Bronchial lymph node (tissue), 1 donor: ENCODE results near the genes SCGN, H2AC1 and H2AC4.

DNA sequence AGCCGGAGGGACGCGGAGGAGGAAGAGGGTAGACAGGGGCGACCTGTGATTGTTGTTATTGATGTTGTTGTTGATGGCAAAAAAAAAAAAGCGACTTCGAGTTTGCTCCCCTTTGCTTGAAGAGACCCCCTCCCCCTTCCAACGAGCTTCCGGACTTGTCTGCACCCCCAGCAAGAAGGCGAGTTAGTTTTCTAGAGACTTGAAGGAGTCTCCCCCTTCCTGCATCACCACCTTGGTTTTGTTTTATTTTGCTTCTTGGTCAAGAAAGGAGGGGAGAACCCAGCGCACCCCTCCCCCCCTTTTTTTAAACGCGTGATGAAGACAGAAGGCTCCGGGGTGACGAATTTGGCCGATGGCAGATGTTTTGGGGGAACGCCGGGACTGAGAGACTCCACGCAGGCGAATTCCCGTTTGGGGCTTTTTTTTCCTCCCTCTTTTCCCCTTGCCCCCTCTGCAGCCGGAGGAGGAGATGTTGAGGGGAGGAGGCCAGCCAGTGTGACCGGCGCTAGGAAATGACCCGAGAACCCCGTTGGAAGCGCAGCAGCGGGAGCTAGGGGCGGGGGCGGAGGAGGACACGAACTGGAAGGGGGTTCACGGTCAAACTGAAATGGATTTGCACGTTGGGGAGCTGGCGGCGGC is 2.8 kb downstream of the SOX4 start:
- PRO-cap = bidirectional peak, plus-strand start at position 610 of the sequence, minus-strand start at position 604 of the sequence

- PRO-cap = no peak
Observed at GRCh38 chr6:21609543-21610052, 16.0 kb downstream of the SOX4 start.

- PRO-cap = bidirectional peak, plus-strand start at chr6:21845137, minus-strand start at chr6:21845026
Observed at GRCh38 chr6:21844907-21845527, 251.5 kb downstream of the SOX4 start.

DNA sequence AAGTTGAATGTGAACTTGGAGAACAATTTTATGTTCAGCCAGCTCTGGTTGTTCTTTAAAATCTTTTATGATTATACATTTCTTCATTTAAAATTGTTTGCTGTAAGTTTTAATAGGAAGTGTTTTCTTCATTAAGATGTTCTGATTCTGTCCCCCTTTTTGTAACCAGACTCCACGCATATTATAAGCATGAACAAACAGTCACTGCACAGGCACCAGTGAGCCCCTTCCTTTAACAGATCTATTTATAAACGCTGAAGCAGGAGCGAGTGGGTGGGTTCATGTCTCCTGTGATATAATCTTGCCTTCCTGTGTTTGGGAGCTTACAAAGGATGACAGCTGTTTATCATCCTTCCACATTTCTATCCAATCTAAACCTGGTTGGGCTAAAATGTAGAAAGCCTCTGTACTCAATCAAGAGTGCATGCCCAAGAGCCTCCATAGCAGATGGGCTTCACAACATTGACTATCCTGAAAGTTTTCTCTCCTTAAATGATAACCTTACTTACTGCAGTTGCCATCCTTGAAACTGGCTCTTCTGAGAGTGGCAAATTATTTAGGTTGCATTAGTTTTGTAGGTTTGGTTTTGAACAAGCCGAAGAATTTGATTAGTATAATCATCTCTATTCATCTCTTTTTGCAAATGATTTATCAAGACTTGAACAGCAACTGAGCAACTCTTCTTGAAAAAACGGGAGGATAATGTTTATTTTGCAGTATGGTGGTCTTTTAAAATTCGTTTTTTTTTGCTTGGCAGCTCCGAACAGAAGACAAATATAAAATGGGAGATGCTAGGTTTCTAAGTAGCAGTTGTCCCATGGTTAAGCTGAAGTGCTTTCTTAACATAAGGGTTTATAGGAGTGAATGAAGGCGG is 299.1 kb downstream of the PRL start:
- PRO-cap = no peak

DNA sequence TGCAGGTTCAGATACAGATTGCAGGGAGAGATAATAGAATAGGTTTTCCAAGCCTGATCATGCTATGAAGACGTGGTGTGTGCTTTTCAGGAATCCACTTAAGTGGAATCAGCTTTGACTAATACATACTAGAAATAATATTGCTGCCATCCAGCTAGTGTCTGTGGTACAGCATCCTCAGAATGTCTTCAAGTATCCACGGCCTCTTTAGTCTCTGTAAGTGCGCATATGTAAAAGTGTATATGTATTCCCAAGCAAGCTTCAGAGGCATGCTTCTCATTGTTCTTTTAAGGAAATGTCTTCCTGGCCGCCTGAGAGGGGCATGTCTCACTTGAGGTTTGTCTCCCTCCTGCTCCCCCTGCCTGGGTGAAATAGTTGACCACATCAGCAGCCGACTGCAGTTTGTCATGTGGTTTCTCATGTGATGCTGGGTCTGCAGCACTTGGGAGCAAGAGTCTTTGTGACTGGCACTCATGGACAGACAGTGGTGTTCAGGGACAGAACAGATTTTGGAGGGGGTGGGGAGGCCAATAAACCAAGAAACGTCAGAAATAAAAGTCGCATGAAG is 150.9 kb downstream of the PRL start:
- PRO-cap = no peak

- PRO-cap = no peak
Observed at GRCh38 chr6:22149602-22150316, 147.1 kb downstream of the PRL start.

- PRO-cap = no peak
Observed at GRCh38 chr6:24313475-24313816, 44.4 kb downstream of the DCDC2 start.

DNA sequence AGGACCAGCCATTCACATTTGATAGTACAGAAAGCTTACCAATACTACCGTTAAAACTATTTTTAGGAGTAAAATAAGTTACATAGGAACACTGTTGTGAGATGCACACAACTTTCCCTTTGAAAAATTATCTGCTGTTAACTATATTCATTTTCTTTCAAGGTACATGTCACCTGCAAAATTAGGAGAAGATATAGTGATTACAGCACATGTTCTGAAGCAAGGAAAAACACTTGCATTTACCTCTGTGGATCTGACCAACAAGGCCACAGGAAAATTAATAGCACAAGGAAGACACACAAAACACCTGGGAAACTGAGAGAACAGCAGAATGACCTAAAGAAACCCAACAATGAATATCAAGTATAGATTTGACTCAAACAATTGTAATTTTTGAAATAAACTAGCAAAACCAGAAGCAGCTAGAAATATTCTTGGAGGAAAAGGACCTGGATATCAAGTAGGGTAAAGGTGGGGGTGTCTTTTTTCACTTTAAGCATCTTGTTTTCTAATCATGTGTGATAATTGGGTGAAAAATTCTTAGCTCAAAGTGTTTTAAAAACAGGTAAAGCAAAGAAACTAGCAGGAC is 17.6 kb downstream of the C6orf62 start:
- PRO-cap = no peak

DNA sequence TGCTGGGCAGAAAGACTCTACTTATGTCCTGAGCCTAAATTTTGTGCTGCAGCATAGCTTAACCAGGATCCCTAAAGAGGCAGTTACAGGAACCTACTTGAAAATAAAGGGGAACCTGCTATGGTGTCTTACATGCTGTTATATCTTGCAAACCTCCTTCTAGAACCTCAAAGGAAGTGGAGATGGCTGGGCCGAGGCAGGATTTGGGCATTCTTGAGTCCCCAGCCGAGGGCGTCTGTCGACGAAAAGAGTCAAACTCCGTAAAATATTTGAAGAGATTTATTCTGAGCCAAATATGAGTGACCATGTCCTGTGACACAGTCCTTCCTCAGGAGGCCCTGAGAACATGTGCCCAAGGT is 17.1 kb upstream of the GMNN start:
- PRO-cap = no peak

GRCh38 chr6:24781336-24782446 is 7.0 kb downstream of the GMNN start:
- PRO-cap = no peak

- PRO-cap = no peak
Observed at GRCh38 chr6:24802838-24803230, 4.1 kb upstream of the ARMH2 start.

GRCh38 chr6:24902402-24902987 is 33.3 kb downstream of the RIPOR2 start:
- PRO-cap = no peak

GRCh38 chr6:24902988-24903305 is 32.8 kb downstream of the RIPOR2 start:
- PRO-cap = no peak

- PRO-cap = no peak
Observed at GRCh38 chr6:24907846-24908552, 27.8 kb downstream of the RIPOR2 start.

DNA sequence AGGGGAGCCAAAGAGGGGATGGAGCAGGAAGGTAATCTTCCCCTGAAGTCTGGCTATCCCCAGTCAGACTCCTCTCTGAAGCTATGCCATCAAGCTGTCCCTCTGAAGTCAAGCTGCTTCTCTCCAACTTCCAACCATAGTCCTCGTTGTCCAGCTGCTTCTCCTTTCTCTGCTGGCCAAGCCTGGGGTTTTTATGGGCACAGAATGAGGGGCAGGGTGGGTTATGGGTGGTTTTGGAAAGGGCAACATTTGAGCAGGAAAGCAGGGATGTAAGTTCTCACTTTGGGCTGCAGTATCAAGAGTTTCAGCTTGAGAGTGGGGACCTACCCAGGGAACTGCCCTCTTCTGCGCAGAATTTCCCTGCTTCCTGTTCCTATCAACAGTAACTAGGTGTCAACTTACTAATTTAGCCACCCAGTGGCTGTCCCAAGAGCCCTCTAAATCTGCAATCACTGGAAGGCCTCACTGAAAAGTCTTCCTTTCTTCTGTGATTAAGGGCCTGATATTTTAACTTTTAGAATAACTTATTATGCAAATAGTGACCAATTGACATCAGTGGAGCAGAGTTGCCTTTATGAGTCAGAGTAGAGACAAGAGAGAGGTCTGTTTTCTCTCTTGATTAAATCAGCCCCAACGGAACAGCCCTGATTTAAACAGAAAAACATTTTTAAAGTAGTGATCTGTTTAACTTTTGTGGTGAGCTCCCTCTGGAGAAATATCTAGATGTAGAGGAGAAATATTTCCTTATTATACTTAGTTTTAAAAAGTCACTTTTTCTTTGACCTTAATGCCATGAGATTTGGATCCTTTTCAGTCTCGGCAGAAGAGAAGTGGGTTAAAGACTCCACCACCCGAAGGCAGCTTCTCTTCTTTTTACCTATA is 118.2 kb upstream of the RIPOR2 start:
- PRO-cap = bidirectional peak, plus-strand start at position 577 of the sequence, minus-strand start at position 451 of the sequence

DNA sequence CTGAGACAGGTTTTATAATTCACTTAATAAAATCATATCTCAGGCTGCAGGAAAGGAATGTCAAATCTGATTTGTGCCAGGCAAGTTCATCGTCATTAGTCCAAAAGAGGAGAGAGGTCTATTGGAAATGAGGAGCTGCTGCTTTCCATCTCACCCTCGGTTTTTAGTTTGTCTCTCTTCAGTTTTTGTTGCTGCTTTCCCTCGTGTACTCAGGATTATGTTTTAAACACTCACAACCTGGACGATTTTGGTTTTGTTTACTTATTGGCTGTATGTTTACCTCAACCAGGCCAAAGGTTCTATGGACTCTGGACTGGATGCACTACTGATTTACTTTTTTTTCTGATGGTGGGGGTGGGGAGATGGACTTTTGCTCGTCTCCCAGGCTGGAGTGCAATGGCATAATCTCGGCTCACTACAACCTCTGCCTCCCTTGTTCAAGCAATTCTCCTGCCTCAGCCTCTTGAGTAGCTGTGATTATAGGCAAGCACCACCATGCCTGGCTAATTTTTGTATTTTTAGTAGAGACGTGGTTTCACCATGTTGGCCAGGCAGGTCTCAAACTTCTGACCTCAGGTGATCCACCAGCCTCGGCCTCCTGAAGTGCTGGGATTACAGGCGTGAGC is 148.0 kb upstream of the RIPOR2 start:
- PRO-cap = no peak

- PRO-cap = no peak
Observed at GRCh38 chr6:25651712-25652777, at the start of gene SCGN. TSS of gene SCGN (plus strand) at chr6:25652215.

GRCh38 chr6:25725855-25726718 is at the start of gene H2AC1:
TSS of gene H2AC1 (minus strand) at chr6:25726562.
- PRO-cap = no peak

DNA sequence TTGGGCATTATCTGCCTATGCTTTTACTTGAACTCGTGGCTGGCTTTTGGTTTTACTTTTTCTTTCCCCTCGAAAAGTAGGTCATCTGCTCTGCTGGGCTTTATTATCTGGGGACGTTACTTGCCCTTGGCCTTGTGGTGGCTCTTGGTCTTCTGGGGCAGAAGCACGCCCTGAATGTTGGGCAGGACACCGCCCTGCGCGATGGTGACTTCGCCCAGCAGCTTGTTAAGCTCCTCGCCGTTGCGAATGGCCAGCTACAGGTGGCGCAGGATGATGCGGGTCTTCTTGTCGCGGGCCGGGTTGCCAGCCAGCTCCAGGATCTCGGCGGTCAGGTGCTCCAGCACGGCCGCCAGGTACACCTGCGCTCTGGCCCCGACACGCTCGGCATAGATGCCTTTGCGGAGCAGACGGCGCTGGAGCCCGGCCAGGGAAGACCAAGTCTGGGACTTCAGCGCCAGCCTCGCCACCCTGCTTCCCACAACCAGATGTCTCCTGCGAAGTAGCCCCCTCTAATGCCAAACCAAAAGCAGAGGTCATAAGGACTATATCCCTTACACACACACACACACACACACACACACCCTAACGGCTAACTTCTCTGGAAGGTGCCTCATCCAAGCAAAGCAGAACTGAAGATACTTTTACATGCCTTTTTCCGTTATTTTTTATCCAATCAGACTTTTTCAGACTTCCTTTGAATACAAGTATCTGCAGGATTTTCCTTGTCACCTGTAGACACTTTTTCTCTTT is 8.0 kb upstream of the SLC17A3 start:
- PRO-cap = no peak

DNA sequence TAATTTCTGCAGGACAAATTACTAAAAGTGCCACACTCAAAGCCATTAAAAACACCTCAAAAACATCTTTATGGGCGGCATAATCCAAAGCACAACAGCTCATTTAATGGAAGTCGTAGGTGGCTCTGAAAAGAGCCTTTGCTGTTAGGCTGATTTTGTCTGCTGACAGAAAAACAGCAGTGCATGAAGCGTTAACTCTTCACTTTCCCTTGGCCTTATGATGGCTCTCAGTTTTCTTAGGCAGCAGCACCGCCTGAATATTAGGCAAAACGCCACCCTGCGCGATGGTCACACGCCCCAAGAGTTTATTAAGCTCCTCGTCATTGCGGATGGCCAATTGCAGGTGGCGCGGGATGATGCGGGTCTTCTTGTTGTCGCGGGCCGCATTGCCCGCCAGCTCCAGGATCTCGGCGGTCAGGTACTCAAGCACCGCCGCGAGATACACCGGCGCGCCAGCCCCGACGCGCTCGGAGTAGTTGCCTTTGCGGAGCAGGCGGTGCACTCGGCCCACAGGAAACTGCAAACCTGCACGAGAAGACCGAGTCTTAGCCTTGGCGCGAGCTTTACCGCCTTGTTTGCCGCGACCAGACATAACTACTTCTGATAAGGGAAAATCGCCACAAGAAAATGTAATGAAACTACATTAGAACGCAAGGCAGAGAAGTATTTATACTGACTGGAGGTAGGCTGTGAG is at the start of gene H2AC4:
Gene H2AC4 (minus strand): TSS at position 642 of the 694 bp plus-strand sequence.
- PRO-cap = unidirectional peak, plus-strand start at position 336 of the sequence; bidirectional peak, plus-strand start outside the sequence, minus-strand start at position 640 of the sequence